Cardiac atrium fibroblast (primary cell): ENCODE data around the gene EMC6.

DNA sequence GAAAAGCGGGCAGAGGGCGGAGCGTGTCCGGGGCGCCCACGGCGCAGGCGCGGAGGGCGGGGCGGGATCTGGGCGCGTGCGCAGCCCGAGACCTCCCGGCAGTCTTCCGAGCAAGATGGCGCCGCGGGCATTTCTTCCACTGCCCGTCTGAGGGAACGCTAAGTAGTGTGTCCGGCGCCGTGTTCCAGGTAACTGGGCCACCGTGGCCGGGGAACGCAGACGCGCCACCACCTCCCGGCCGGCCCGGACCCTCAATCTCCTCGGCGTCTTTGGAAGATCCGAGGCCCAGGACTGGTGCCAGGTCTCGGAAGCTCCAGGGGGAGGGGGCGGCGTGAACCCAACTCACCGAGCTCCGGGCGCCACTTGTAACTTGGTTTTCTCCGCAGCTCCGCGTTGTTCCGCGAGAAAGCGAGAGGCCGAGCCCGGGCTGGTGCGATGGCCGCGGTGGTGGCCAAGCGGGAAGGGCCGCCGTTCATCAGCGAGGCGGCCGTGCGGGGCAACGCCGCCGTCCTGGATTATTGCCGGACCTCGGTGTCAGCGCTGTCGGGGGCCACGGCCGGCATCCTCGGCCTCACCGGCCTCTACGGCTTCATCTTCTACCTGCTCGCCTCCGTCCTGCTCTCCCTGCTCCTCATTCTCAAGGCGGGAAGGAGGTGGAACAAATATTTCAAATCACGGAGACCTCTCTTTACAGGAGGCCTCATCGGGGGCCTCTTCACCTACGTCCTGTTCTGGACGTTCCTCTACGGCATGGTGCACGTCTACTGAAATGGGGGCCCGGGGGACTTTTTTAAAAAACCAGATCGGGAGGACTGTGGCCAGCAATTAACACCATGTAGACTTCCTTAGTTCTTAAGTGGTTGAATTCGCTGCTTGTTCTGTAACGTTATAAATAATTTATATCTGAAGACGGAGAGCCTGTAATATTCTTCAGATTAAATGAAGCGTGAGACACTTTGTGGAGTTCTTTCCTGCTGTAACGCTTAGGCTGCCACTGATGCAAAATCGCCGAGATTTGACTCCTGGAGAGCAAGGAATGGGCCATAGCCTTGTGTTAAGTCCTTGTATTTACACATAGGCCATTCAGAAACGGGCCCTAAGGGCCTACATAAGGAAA, at the start of gene EMC6:
EMC6 (plus strand) TSS at position 101 of the 1,117 bp plus-strand sequence.
- RAMPAGE, long total RNA = start-site peak on the plus strand centred at position 103 of the sequence, 17 bp wide, 96 and 44 reads in 2 replicates

DNA sequence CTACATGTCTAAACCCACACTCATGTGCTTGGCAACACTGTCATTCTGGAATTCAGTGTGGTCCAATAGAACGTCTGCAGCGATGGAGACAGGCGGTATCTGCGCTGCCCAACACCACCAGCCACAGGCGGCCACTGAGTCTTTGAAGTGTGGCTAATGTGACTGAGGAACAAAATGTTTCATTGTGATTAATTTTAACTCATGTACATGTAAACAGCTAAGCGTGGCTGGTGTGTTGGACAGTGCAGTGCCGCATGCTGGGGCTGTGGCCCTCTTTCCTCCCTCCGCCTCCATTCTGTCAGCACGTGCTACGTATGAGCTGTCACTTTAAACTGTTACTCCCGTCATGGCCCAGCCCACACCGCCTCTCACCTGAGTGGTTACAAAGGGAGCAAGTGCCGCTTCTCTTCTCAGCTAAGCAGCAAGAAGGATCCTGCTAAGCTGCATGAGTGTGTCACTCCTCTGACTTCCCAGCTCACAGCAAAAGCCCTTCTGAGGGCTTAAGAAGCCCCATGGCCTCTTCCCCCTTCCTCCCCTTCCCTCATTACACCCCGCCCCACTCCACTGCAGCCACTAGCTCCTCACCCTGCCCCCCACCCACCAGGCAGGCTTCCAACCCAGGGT, 14.9 kb downstream of the HASPIN start:
- RAMPAGE, long total RNA = no peak

DNA sequence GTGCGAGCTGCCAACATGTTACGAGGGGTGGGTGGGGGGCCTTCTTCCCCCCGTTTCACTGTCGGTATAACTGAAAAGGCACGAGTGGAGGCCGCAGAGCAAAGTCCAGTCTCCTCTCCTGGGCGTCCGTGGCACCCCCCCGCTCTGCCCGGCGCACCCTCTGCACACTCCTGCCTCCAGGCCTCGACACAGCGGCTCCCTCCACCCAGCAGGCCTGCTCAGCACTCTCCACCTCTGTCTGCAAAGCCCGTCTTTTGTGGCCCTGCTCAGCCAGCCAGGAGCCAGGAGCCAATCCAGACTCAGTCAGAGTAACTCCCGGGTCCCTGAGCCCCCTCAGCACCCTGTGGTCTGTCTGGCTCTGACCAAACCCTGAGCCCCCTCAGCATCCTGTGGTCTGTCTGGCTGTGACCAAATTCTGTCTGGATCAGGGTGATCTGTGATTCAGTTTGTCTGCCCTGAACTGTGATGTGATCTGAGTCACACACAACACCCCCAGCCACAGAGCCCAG, 6.1 kb downstream of the ITGAE start:
- RAMPAGE, long total RNA = no peak

GRCh38 chr17:3828698-3828949, 17.4 kb downstream of the NCBP3 start:
- RAMPAGE, long total RNA = no peak

DNA sequence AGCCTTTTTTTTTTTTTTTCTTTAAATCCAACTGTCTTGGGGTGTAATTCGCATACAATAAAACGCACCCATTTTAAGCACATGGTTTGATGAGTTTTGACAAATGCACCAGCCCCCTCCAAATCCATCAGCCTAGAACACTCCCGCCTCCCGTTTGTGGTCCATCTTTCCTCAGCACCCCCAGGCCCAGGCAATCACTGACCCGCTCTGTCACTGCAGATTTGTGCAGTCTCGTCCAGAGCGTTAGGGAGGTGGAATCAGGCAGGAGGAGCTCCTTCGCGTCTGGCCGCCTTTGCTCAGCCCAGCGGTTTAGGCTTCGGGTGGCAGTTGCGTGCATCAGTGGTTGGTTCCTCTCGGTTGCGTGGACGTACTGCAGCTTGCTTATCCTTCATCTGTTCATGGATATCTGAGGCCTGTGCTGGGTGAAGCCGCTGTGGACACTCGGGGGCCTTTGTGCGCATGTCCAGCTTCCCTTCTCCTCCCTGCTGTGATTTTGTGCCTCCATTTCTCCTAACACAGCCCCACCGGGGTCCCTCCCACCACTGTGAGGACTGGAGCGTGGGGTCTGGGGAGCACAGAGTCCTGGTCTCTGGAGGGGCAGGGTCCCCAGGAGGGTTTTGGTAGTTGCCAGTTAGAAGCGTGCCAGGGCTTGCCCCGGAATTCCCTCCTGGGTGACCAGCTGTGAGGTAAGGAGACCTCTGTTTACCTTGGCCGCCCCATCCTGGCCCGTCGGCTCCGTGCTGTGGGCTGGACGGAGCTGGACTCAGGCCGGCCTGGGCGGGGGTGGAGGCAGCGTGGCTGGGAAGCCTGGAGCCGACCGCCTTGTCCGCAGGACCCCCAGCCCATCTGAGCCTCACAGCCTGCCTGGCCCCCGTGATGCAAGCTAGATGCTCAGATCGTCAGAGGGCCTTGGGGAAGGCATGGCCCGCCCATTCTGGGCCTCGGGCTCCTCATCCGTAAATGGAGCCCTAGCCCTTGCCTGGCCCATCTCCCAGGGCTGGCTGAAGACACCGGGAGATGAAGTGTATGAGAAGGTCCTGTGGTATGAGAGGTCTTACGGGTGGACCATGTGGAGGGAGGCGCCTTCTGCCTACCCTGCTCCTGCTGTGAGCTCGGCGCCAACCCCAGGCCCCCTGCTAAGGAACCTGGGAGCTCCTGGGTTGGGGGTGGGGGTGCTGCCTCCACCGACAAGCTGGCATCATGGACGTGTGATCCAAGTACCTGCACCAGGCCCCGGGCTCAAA, 5.0 kb upstream of the P2RX1 start:
- RAMPAGE, long total RNA = no peak

GRCh38 chr17:3944500-3944936, 19.7 kb downstream of the ATP2A3 start:
- RAMPAGE, long total RNA = no peak

GRCh38 chr17:3956328-3957665, 7.4 kb downstream of the ATP2A3 start:
- RAMPAGE, long total RNA = no peak

GRCh38 chr17:3962439-3963151, 1.6 kb downstream of the ATP2A3 start:
- RAMPAGE, long total RNA = no peak

GRCh38 chr17:3965047-3965879, 1.0 kb upstream of the ATP2A3 start:
- RAMPAGE, long total RNA = no peak

- RAMPAGE, long total RNA = no peak
These were observed 86.5 kb upstream of the ATP2A3 start for GRCh38 chr17:4050610-4051181.

DNA sequence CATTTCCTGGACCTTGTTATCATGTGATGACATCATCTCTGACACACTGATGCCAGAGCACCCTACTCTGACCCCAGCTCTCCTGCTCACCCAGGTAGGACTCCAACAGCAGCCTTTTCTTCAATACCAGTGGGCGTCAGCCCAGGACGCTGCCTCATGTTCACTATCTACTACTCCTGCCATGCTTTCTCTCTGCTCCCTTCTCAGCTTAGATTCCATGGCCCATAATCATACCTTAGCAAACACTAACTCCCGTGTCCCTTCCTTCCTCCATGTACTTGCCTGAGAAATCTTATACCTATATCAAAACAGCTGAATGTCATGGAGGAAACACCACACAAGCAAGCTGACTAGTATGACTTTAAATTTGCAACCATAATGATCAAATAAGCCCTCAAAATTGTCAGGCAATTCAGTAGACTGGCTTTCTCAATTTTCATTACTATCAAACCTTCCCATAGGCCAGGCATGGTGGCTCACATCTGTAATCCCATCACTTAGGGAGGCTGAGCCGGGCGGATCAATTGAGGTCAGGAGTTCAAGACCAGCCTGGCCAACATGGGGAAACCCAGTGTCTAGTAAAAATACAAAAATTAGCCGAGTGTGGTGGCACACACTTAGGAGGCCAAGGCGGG, 82.9 kb downstream of the ZZEF1 start:
- RAMPAGE, long total RNA = no peak

GRCh38 chr17:4094571-4095550, 48.0 kb downstream of the ZZEF1 start:
- RAMPAGE, long total RNA = no peak

GRCh38 chr17:4095581-4096149, 47.2 kb downstream of the ZZEF1 start:
- RAMPAGE, long total RNA = no peak

- RAMPAGE, long total RNA = no peak
These were observed 33.1 kb downstream of the CYB5D2 start for GRCh38 chr17:4176017-4176634.

GRCh38 chr17:4220560-4221490, 43.0 kb downstream of the ANKFY1 start:
- RAMPAGE, long total RNA = no peak

DNA sequence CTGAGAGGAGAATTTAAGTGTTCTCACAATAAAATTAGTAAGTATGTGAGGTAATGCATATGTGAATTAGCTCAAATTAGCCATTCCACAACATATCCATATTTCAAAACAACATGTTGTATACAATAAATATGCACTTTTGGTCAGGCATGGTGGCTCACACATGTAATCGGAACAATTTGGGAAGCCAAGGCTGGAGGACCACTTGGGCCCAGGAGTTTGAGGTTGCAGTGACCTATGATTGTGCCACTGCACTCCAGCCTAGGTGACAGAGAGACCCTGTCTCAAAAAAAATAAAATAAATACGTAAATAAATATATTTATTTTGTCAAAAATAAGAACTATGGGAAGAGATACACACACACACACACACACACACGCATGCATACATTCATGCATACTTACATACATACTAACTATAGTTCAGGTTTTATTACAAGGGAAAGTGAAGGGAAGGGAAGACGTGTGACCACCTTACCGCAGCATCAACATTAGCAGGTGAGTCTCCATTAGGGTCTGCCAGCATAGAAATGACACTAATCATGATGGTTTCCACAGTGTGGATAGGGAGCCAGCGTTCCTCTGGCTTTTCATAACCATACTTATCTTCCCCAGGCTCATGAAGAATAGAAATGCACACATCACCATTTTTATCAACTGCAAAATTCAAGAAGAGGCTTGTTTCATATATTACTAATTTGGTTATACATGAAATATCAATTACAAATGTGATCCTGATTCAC, 25.1 kb upstream of the ANKFY1 start:
- RAMPAGE, long total RNA = no peak

GRCh38 chr17:4300835-4301693, 37.3 kb upstream of the ANKFY1 start:
- RAMPAGE, long total RNA = no peak

- RAMPAGE, long total RNA = no peak
These were observed 186 bp upstream of the UBE2G1 start for GRCh38 chr17:4366731-4366990.

- RAMPAGE, long total RNA = no peak
These were observed 9.1 kb upstream of the UBE2G1 start for GRCh38 chr17:4375549-4375948.

DNA sequence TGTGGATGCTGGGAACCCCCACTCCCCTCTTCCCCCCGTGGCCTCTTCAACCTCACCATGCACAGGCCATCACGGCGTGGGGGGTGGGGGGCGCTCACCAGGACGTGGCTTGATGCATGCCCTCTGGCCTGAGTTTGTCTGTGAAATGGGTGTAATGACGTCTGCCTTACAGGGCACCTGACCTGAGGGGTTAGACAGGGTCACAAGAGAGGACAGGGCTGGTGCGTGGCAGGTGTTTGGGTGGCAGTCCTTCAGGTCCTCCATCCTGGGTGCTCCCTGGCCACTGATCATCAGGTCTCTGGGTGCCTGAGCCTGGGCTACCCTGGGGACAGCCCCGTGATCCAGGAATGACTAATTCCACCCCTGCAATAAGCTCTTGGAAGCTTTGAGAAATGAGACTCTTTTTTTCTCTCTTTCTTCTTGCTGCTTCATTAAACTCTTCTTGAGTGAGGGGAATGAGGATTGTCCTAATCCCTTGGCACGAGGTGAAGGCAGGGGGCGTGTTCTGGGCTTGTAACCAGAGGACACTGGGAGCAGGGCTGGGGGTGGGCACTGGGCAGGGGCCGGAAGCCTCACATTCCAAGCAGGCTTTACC, 21.5 kb upstream of the SPNS2 start:
- RAMPAGE, long total RNA = no peak